ENCODE measurements around a stretch of chr21.

DNA sequence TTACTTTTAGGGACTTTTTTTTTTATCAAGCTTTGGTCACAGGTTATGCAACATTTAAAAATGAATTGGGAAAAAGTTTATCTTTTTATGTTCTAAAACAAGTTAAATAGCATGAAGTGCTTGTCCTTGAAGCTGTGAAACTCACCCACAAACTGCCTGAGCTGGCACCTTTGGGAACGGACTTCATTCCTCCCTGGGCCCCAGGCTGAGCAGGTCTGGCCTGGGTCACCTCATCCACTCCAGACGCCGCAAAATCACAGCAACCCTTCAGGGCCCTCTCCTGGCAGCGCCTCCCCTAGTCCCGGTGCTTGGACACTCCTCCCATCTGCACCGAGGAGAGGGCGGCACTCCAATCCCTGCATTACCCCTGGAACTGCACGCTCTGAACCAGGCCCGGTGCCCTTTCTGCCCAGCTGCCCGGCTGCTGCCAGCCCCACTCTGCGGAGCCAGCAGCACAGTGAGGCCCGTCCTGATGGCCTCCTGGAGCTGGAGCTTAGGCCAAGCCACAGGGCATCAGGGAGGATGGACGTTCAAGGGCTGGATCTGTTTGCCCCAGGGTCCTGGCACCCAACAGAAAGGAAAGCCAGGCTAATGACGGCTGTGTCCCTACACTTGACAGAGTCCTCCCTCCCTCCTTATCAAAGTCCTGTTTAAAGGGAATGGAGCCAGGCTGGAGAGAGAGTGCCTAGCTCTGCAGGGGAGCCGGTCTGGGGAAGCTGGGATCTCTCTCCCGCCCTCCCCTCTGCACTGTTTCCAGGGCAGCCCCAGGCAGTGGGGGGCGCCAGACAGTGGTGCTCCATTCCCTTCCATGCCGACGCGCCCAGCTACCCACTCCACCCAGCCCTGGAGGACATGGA is 12.6 kb downstream of the COL6A2 start:
- PRO-cap = no peak
- RAMPAGE, long total RNA, 2 experiments = no peak in any of the 2 experiments

GRCh38 chr21:46115087-46115501 is 17.2 kb downstream of the COL6A2 start:
- PRO-cap = no peak
- RAMPAGE, long total RNA, 2 experiments = no peak in any of the 2 experiments

DNA sequence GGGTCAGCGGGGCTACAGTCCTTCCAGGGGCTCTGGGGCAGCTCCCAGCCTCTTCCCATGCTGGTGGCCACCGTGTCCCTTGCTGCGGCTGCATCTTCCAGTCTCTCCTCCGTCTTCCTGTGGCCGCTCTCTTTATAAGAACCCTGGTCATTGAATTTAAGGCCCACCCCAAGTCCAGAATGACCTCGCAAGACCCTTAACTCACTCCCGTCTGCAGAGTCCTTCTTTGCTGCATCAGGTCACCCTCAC is 25.9 kb downstream of the FTCD start:
- PRO-cap = no peak
- RAMPAGE, long total RNA, 2 experiments = no peak in any of the 2 experiments

- PRO-cap = no peak
- RAMPAGE, long total RNA, 2 experiments = no peak in any of the 2 experiments
These were observed 1.7 kb downstream of the LSS start for GRCh38 chr21:46226530-46227609.

DNA sequence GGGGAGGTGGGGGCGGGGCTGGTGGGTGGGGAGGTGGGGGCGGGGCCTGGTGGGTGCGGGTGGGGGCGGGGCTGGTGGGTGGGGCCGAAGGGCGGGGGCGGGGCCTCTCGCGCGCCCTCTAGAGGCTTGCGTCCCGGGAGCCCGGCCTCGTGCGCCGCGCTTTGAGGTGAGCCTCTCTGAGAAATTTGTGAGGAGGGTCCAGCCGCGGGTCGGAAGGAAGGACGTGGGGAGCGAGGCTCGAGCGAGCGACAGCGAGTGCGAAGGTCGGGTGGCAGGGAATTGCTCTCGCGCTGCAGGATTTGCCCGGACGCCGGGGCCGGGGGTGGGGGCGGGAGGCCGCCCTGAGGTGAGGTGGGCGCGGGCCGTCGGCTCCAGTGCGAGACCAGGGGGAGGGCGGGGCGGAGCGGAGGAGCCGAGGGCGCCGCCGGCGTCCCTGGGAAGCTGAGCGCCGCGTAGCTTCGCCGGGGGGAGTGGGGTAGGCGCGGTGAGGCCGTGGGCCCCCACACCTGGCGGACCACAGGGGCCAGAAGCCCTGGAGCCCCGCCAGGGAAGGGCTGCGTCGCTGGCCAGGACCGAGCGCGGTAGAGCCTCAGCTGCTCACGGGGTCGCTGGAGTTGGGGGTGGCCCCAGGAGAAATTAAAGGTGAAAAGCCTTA is 654 bp upstream of the LSS start:
- PRO-cap = no peak
- RAMPAGE, long total RNA, 2 experiments = start-site peak on the plus strand in 1 of 2 experiments, centred at position 126 of the sequence, 18 reads per replicate

- PRO-cap = no peak
- RAMPAGE, long total RNA, 2 experiments = no peak in any of the 2 experiments
These were observed 10.4 kb downstream of the PCNT start for GRCh38 chr21:46334230-46334945.

DNA sequence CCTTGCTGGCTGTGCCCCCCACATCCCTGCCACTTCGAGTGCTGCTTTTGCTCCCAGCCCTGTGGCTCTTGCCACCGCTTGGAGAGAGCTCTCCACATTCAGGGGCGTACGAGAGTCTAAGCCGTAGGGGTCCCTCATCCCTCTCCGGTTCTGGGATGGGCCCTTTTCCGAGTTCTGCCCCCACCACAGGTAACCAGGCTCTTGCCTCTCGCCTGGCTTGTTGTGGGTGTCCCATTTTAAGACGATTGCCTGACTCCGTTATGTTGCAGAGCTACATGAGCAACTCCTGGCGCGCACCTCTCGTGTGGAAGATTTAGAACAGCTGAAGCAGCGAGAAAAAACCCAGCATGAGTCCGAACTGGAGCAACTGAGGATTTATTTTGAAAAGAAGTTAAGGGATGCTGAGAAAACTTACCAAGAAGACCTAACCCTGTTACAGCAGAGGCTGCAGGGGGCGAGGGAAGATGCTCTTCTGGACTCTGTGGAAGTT is 28.9 kb downstream of the PCNT start:
- PRO-cap = no peak
- RAMPAGE, long total RNA, 2 experiments = no peak in any of the 2 experiments

DNA sequence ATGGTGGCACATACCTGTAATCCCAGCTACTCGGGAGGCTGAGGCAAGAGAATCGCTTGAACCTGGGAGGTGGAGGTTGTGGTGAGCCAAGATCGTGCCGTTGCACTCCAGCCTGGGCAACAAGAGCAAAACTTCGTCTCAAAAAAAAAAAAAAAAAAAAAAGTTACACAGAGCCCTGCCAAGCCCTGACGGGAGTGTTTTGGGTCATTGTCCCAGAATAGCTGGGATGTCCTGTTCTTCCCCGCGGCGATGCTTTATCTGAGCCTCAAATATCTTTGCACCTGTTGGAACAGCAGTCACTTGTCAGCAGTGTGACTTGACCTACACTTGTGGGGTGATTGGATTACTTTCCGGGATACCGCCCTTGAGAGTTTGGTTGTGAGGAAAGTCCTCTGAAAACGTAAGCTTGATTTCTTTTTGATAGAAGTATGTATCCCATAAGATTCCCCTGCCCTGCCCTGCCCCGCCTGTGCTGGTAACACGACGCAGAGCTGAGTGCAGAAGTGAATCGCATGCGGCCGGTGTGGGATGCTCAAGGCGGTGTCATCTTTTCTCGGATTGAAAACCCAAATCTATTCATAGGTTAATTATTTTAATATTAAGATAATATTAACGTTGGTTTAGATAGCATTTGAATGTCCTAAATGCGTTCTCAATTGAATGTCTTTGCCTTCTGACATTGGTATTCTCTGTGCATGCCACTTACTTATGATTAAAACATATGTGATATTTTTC is 50.9 kb downstream of the PCNT start:
- PRO-cap = no peak
- RAMPAGE, long total RNA, 2 experiments = no peak in any of the 2 experiments

- PRO-cap = no peak
- RAMPAGE, long total RNA, 2 experiments = no peak in any of the 2 experiments
These were observed 61.7 kb upstream of the DIP2A start for GRCh38 chr21:46396902-46397547.

- PRO-cap = no peak
- RAMPAGE, long total RNA, 2 experiments = no peak in any of the 2 experiments
These were observed 47.7 kb upstream of the DIP2A start for GRCh38 chr21:46410766-46411663.

DNA sequence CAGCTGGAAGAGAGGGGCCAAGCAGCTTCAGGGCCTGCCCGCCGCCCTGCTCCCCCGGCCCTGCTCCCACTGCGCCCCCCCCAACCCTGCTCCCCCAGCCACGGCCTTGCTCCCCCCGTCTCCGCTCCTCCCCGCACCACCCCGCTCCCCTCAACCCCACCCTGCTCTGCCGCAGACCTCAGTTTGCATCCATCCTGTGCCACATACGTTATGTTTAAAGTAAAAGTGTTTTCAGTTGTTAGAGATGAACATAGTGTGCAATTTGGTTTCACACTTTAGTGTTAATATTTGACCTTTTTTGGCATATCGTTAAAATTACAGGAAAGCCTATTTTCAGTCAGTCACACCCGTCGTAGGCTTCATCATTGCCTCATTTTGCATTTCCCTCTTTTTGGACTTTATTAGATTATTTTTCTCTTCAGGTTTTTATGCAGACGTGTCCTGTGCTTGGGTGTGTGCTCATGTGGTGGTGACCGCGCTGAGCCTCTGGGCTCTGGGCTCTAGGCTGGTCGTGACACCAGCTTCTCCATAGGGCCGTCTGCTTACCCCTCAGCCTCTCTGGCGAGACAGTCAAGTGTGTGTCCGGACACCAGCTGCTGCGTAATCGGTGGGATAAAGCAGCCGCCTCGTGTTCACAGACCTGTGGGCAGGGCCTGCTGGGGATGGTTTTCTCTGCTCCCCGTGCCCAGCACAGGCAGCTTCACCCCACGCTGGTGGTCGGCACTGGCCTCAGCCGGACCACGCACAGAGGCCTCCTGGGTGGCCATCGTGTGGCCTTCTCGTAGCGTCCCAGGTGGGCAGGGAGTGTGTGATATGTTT is 33.8 kb upstream of the DIP2A start:
- PRO-cap = no peak
- RAMPAGE, long total RNA, 2 experiments = no peak in any of the 2 experiments

- PRO-cap = no peak
- RAMPAGE, long total RNA, 2 experiments = no peak in any of the 2 experiments
These were observed 8.9 kb upstream of the PRMT2 start for GRCh38 chr21:46626346-46627247.

DNA sequence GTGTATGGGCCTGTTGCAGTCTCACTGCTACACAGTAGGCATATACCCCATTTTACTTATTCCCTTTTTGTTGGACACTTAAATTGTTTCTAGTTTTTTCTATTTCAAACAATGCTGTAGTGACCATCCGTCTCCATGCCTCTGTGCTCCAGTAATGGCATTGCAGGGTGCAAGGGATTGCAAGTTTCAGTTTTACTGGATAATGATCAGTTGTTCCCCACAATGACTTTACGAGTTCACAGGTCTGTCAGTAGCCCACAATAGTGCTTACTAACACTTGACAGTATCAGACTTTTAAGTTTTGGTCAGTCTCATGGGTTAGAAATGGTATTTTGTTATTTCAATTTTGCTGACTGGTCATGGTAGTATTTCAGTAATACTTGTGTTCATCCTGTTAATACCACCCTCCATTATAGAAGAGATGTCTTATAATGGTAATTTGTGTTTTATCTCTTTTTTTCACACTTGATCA is 2.9 kb downstream of the PRMT2 start:
- PRO-cap = no peak
- RAMPAGE, long total RNA, 2 experiments = no peak in any of the 2 experiments